Parietal lobe (tissue), 2 donors: ENCODE measurements around a stretch of chr18.

GRCh38 chr18:36367937-36368334 is 70.4 kb downstream of the FHOD3 start:
- RAMPAGE, long total RNA = no peak

- RAMPAGE, long total RNA = no peak
Measured at GRCh38 chr18:37112135-37112395, 283.1 kb downstream of the KIAA1328 start.

DNA sequence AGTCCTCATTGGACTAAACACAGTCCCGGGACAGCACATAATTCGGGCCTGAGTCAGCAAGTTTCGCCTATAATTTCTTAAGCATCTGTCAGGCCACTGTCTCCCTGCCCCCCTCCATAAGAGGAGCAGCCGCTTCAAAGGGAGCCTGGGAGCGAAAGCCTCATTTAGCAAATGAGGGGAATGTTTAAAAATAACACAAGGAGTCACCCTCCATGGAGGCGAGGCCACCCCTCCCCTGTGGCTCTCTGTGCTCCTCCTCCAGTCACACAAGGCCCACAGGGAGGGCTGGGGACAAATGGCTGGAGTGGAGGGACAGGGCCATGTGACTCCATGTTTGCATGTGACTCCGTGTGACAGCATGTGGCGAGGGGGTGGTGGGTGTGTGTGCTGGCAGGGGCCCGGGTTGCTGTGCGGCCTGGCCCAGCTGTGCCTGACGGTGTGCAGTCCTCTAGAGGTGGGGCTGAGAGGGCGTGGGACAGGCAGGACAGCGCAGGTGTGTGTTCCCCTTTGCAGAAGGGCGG is 162.3 kb downstream of the CELF4 start:
- RAMPAGE, long total RNA = no peak

DNA sequence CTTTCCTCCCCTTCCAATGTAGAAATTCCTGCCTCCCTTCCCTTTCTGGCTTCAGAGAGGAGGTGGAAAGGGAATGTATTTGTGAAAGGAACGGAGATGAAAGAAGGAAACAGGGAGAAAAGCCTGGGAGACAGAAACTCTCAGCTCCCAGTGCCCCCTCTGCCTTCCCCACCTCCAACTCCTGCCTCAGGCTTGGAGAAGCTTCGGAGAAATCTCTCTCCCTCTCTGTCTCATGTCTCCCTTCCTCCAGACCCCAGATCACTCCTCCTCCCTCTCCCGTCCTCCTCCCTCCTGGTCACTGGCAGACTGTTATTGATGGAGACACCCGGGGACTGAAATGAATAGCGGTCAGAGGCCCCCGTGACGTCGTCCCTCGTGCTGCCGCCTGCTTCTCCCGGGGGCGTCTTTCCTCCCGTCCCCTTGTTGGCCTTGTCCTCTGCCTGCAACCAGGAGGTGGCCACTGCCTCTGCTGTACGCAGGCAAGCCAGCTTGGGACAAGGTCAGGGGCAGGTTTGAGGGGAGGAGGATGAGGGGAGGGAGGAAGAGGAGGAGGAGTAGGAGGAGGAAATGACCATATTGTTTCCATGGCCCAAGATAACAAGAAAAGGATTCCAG is 78.3 kb downstream of the CELF4 start:
- RAMPAGE, long total RNA = no peak

DNA sequence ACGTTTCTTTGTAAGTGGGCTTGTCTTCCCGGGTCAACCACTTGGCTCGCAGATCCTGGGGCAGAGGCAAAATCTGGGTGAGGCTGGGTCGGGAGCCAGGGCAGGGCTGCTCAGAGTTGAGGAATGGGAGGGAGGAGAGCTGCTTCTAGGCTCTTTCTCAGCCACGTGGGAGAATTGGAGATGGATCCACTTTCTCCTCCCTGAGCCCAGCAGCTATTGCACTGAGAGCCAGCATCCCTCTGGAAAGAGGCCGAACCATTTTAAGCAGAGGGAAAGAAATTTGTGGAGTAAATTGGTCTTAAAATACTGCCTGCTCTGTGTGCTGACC is 344.2 kb downstream of the PIK3C3 start:
- RAMPAGE, long total RNA = no peak

DNA sequence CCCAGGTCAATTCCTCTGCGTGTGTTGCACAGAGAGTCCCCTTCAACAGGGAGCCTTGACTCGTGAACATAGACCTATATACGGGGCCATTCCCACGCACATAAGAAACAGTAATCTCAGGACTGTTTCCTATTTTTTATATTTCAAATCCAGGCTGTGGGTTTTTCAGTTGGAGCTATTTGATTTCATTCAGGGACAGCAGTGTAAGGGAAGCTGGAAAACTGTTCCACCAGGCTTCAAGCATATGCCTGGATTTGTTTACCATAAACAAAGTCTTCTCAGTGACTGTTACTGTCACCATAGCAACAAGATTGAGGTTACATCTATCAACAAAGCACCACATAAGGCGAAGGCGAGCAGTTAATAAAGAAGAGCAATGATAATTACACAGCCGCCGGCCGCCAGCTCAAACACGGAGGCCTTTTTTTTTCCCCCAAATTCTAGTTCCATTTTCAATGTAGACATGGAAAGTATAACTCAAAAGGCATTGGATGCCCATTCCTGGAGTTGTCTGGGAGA is 553.6 kb upstream of the SYT4 start:
- RAMPAGE, long total RNA = no peak

GRCh38 chr18:43933079-43933794 is 655.9 kb upstream of the SYT4 start:
- RAMPAGE, long total RNA = no peak

- RAMPAGE, long total RNA = no peak
Measured at GRCh38 chr18:44700473-44701031, 19.9 kb downstream of the SETBP1 start.

DNA sequence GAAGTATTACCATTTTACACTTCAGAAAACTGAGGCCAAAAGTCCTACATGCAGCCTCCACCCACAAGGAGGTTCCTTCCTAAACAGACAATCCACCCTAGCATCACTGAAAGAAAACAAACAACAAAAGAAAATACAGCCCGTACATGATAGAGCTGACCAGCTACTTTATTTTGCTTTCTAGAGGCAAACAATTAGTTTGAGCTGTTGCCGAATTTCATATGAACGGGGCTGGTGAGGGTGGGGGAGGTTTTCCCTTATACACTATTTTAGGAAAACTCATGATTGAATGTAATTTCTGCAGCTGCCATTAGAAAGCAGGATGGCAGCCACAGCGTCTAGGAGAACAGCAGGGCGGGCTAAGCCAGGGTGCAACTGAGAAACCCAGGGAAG is 335.3 kb downstream of the SETBP1 start:
- RAMPAGE, long total RNA = no peak

GRCh38 chr18:45686981-45687653 is 36.9 kb upstream of the SLC14A1 start:
- RAMPAGE, long total RNA = no peak

- RAMPAGE, long total RNA = no peak
Measured at GRCh38 chr18:45688803-45689333, 35.1 kb upstream of the SLC14A1 start.

- RAMPAGE, long total RNA = no peak
Measured at GRCh38 chr18:45771285-45771828, 47.4 kb downstream of the SLC14A1 start.

- RAMPAGE, long total RNA = no peak
Measured at GRCh38 chr18:45775132-45775843, 50.2 kb upstream of the SIGLEC15 start.

DNA sequence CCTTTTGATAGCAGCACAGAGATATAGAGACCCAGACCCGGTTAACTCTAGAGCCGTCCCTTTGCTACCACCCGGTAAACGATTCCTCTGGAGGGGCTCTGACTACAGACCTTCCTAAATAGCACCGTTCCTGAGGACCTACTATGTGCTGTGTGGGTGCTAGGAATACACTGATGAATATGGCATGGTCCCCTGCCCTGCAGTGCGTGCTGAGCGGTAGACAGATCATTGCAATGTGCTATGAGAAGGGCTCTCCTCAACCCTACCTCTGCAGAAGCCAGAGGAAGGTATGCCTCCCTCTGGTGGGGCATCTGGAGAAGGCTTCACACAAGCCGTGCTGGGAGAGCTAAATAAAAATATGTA is 13.8 kb downstream of the SIGLEC15 start:
- RAMPAGE, long total RNA = no peak

DNA sequence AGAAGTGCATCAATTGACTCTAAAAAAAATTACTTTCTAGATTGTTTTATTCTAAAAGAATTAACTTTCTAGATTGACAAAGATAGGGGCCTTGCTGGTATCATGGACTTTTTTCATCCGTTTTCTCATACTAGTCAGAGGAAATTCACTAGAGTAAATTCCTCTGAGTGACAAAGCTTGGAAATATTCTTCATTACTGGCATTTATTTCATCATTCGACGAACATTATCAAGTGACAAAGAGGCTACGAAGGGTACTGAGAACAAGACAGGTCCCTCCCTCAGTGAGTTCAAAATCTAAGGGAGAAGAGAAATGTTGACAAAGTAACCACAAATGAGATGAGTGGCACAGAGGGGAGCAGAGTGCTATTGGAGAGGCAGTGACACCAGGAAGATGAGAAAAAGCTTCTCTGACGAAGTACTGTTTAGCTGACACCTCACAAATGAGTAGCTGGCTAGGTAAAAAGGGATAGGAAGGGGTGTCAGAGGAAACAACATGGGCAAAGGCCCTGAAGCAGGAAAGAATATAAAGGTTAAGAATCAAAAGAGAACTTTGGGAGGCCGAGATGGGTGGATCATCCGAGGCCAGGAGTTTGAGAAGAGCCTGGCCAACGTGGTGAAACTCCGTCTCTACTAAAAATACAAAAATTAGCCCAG is 4.2 kb downstream of the EPG5 start:
- RAMPAGE, long total RNA = no peak

DNA sequence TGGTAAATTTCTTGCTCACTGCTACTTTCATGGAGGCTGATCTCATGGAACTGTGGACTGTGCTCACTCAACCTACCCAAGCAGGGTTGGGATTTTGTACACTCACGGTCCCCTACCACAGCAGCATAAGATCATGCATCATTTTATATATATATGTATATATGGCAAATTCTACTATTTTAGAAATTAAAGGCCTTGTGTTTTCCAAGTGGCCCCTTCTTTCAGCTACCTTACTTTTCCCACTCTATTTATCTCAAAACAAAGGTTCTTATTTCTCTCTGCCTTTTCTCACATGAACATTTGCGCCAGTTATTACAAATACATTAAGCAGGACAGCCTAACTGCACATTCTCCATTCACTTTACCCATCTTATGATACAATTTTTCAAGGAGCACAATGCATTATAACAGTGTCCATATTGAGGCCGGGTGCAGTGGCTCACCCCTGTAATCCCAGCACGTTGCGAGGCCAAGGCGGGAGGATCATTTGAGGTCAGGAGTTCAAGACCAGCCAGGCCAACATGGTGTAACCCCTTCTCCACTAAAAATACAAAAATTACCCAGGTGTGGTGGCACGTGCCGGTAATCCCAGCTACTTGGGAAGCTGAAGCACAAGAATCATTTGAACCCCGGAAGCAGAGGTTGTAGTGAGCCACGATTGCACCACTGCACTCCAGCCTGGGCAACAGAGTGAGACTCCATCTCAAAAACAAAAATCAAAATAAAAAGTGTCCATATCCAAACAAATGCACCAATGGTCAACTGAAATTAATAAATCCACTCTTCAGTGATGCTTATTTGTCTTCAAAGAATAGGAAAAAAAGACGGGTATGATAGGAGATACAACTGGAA is 52.2 kb upstream of the EPG5 start:
- RAMPAGE, long total RNA = no peak

- RAMPAGE, long total RNA = no peak
Measured at GRCh38 chr18:46088557-46089386, 9.3 kb downstream of the ATP5F1A start.

GRCh38 chr18:46152245-46152732 is 21.5 kb upstream of the C18orf25 start:
- RAMPAGE, long total RNA = no peak

GRCh38 chr18:46158414-46158842 is 15.4 kb upstream of the C18orf25 start:
- RAMPAGE, long total RNA = no peak

DNA sequence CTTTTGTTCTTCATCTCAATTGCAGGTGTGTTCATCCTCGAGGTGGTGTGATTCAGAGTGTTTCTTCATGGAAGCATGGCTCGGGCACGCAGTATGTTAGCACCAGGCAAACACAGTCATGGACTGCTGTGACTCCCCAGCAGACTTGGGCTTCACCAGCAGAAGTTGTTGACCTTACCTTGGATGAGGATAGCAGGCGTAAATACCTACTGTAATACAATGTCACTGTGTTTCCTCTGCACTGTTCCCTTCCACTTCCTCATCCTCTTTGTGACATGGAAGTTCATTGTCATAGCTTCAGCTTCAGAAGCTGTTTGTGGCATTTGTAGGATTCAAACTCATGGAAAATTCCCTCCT is 70.9 kb upstream of the RNF165 start:
- RAMPAGE, long total RNA = no peak